Foreskin keratinocyte (primary cell): ENCODE data around the gene ZEB2.

DNA sequence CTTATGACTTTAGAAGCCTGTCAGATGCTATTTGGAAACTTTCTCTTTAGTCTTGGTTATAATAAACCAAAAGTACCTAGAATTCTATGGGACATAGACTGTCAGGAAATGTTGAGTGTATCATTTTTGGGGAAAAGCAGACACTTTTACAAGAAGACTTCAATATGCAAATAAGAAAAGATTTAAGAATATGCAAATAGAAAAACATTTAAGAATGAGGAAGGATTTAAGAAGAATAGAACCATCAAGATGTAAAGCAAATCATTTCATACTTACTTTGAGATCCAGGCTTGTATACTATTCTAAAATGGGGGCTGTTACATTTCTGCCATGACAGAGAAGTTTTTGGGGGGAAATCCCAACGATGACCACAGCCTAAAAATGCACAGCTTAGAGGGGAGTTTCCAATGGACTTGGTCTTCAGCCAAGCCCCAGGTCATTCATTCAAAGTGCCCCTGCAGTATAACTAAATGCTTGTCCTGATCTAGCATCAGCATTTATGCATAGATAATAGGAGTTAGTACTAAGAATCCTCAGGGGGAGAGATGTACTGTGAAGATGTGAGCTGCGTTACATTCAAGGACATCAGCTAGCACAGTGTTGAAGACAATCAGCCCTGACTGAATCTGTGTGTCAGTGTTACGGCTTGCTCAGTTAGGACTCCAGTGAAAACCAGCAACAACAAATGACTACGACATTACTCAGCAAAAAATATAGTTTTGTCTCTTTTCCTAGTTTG, 26.6 kb upstream of the GTDC1 start:
- RAMPAGE, total RNA: no peak

- RAMPAGE, total RNA: no peak
Measured at GRCh38 chr2:144403700-144404512, 71.6 kb upstream of the GTDC1 start.

DNA sequence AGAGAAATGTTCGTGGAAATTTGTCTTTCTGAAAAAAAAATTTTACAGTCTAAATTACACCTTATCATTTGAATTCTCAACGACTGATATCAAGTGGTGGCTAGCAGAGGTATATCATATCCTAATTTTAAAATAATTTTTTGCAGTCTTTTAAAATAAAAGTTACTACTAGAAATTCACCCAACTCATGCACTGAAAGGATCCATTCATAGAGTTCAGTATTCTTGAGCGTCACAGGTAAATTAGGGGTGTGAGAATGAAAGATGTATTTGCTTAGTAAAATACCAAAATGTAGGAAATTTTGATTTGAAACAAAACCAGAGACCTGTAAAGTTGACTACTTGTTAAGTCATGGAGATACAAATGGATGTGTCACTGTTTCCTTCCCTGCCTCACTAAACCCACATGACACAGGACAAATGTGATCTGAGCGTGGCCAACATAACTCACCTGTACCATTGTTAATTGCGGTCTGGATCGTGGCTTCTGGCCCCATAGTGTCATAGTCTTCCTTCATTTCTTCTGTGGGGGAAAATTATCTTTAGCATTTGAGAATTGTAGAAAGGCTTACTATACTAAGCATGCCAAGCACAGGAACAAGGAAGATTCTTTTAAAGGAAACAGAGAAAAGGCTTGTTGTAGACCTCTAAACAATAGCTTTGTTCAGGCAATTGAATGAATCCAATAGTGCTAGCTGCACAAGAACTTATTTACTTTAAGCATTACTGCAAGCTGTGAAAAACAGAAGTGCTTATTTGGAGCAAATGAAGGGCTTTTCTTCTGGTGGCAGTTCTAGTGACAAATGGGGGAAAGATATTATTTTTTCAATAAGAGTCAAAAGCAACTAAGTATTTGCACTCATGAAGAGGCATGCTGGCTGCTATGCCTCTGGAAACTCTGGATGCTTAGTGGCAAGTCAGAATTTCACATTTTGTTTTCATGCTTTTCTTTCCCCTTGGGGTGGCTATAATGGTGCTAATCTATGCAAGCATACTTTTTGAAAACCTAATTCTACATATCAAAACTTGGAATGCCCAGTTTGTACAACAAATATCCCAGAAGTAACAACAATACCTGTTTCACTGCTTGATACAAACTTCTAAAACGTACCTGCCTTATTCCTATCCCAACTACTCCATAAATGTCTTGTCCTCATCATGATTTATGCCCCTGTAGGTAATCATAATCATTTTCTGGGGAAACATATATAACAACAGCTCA, 92.4 kb upstream of the GTDC1 start:
- RAMPAGE, total RNA: no peak

DNA sequence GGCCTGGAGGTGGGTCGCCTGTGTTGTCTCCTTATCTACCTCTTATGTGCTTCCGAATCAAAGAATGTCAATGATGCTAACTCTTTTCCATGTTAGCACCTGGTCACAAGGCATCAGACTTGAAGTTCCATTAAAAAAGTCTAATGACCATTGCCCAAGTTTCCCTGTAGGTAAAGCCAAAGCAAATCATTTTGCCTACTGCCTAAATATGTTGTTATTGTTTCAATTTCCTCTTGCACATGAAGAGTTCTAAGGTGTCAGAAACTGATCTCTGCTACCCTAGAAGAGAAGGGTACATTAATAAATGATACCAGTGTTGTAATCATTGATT, 45.7 kb downstream of the ZEB2 start:
- RAMPAGE, total RNA: no peak

- RAMPAGE, total RNA: no peak
Measured at GRCh38 chr2:144481988-144482223, 38.0 kb downstream of the ZEB2 start.

DNA sequence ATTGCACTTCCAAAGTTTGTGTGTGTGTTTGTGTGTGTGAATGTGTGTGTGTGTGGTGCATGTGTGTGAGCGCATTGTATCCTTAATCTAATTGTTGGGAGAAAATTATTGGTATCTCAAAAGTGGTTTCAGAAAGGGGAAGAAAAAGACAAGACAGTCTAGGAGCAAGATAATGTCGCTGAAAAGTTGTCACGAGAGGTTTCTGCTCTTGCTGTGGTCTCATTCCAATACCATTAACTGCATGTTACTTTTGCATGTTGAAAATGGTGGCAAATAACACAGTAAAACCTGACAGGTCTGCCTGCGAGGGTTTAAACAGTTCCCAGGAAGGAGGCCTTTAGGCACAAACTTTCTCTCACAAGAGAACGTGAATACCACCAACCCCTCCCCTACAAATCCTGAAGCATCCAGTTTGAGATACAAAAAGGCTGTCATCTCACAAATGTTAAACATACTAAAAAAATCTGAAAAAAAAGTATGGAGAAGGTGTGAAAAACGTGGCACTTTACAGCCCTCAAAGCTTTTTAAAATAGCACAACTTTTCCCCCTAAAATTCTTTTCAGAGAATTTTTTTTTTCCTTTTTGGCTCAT, 10.2 kb downstream of the ZEB2 start:
- RAMPAGE, total RNA: no peak

GRCh38 chr2:144510223-144511286, 9.4 kb downstream of the ZEB2 start:
- RAMPAGE, total RNA: no peak

DNA sequence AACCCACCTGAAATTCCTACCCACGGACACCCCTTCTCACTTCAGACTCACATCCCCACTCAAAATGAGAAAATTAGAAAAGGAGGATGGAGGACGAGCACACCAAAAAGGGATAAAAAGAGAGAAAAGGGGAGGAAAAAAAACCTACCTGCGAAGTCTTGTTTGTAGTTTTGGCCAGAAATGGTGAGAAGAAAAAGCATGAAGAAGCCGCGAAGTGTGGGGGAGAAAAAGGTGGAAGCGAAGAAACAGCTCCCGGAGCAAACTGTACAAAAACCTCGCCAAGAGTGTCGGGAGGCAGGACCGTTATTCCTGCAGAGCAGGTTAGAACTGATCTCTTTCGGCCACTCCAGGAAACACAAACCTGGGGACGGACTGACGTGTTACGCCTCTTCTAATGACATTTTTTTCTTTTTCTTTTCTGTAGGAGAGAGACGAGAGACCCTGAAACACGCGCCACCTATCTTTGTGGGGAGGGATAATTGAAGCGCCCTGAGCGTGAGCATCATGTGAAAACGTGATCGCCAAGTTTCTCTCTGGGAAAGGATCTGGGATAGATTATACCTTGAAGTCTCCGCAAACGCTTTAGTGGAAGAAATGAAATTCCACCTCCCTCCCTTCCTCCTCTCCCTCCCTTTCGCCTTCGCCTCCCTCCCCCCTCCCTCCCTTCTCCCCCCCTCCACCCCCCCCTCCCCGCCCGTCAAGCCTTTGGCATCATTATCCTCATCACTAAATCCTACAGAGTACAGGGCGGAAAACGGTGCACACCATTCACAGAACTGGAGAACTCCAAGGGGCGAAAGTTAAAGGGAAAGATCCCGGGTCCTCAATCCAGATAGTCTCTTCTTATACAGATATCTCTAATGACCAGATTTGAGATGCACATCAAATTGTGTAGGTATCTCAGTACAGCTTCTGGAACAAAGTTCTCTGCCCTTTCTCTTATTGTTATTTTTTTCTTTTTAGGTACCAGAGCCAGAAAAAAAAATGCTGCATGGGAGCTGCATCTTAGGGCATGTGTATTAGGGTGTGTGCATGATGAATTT, at the start of gene ZEB2:
ZEB2 (minus strand) TSS at position 329 of the 1,043 bp plus-strand sequence.
- RAMPAGE, total RNA: no peak

DNA sequence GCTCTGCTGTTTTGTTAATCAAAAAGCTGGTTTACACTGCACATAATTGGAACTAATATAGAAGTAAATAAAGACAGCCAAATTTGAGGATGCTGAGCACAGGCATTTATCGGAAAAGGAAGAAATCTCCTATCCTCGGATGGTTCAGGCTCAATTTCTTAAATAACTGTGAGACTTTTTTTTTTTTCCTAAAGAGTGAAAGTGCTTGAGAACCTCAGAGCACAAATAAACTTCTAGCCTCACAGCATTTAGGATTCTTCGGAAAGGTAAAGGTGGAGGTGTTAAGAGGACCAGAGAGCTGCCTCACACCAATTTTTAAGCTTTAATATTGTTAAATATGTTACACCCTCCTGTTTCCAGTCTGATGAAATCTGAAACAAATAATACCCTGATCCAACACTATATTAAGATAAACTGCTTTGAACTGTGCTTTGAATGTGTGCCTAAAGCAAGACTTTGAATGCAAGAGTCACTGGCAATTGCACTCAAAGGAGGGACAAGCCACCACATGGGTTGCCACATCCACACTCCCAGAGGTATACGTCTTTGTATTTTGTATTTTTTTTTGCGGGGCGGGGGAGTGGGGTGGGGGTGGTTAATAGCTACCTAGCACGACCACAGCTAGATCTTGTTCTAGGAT, 1.6 kb upstream of the ZEB2 start:
- RAMPAGE, total RNA: no peak

- RAMPAGE, total RNA: no peak
Measured at GRCh38 chr2:144596050-144596736, 76.3 kb upstream of the ZEB2 start.

DNA sequence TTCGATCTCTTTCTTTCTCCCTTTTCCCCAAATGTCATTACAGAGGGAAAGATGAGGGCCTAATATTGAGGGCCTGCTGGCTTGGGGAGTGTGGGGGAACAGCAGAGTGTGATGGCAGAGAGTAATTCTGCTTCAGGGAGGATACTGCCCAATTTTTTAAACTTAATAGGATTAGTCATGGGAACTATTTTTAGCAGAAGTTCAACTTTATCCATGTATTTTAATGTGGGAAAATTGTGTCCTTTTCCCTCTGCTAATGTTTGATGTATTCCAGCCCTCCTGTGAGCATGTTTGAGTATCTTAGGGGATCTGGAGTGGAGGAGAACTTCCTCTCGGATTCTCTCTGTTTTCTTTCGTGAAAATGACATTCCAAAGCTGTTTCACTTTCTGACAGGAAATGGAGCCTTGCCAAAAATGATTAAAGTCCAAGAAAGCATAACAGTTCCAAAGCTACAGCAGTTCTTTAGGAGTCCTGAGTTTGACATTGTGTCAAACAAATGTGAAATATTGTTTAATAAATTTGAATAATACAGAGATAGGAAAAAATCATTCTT, 418.4 kb upstream of the ZEB2 start:
- RAMPAGE, total RNA: no peak

DNA sequence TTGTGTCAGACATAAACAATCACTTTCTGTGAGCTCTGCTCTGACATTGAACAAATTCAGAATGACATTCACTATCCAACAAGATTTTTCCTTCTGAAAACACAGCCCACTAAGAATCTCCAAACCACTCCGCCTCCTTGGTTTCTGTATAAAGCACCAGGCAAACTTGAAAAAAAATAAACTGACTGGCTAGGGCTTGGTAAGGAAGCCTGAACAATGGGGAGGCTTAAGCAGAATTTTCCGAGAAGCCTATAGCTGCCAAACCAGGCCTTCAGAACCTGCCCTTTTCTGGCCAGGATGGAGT, 529.4 kb upstream of the ZEB2 start:
- RAMPAGE, total RNA: no peak

DNA sequence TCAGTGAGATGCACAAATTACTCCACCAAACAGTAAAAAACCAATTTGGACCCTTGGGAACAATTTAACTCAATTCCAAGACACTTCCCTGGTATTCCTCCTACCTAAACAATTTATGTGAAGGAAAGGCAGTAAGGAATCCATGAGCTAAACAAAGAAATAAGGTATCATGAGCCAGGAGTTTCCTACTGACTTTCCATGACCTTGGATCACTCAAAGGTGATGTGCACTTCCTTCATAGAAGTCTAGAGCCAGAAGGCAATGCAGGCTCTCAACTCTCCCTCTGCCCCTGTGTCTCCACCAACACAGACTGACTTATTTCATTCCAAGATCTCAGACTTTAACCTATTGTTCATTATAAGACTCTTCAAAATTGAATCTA, 230.6 kb upstream of the ACVR2A start:
- RAMPAGE, total RNA: no peak

GRCh38 chr2:147896015-147896596, 51.3 kb downstream of the ACVR2A start:
- RAMPAGE, total RNA: no peak

- RAMPAGE, total RNA: no peak
Measured at GRCh38 chr2:148019957-148020210, 653 bp downstream of the ORC4 start.

DNA sequence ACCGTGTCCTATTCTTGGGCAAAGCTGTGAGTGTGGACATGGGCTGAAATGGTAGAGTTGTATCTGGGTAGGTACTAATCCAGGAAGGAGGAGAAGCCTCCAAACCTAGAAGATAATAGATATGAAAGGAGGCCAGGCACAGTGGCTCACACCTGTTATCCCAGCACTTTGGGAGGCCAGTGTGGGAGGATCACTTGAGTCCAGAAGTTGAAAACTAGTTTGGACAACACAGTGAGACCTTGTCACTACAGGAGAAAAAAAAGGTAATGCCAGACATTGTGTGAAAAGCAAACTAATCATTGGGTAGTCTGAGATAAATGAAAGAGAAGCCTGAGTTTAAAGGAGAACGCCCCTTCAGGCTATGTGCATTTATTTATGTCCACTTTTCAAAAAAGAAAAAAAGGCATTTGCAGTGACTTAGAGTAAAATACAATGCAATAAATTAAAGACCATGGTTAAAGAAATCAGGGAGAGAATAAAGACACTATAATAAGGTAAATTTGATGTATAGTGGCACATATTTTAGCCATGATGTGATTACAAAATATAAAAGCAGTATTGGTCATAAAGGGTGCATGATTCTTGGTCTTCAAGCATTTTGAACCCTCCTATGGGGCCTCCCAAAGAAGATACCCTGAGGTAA, 51.6 kb downstream of the EPC2 start:
- RAMPAGE, total RNA: no peak

GRCh38 chr2:148812472-148812683, 62.6 kb upstream of the KIF5C start:
- RAMPAGE, total RNA: no peak

DNA sequence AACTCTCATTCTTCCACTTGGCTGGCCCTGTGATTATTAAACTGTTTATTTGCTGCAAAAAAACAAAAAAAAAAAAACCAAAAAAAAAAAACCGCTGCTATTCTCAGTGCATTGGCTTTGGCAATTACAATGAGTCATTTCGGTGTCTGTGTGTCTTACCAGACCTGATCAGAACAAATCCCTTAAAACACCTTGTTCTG, 60.0 kb upstream of the KIF5C start:
- RAMPAGE, total RNA: no peak

GRCh38 chr2:149000066-149000679, 38.3 kb upstream of the LYPD6B start:
- RAMPAGE, total RNA: no peak

- RAMPAGE, total RNA: no peak
Measured at GRCh38 chr2:149488852-149489429, 98.6 kb downstream of the MMADHC start.